IMR-90 (cell line): ENCODE measurements around the genes RMDN2 and HNRNPLL.

DNA sequence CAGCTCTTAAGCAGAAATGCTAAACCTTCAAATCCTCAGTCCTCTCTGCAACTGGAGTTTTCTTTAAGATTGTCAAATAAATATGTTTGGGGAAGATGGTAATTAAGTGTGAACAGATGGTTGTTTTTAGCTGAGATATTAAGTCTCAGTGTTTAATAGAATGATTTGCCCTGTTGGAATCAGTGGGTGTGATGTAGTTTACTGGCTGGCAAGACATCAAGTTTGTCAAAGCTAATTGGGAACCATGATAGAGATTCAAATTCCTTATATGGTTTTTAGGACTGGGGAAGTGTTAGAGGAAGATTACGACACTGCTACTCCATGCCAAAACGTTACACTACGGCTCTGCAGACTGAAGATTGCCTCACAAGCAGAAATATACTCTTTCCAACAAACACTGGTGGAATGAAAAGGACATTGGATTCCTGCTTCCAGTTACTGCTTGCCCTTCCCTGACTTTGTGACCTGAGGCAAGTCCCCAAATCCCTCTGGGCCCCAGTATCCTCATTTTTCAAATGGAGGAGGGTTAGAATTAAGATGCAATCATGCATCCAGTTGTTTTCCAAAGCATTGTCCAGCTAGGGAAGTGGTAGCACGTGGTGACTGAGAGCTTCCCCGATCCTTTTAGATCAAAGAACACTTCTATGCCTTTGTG lies 147.6 kb downstream of the CDC42EP3 start:
- RRBS, result no CpG with 5 or more reads among the region's 5 CpGs
CAGE:
- cytosol, long polyA plus RNA, result no peak
- long polyA plus RNA, result no peak
- nucleus, long polyA plus RNA, result no peak

DNA sequence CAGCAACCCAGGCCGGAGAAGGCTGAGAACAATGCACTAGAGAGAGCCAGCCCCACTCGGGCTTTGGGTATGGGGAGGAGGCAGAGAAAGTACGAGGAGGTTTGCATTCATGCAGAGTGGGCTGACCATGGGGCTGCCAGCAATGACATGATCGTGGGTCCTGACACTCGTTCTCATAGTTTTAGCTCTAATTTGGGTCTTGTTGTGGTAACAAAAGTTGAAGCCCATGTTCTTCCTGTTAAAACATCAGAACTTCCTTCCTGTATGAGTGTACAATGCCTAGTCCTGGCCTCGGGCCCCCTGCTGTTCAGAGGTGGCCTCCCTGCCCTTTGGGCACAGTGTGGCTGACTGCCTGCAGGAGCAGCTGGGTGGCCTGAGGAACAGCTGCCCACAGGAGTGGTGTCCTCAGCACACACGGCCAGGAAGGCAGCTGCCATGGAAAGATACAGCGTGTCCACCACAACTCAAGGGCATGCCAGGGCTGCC lies 22.9 kb downstream of the CDC42EP3 start:
- RRBS, result no CpG with 5 or more reads among the region's 8 CpGs
CAGE:
- cytosol, long polyA plus RNA, result no peak
- long polyA plus RNA, result no peak
- nucleus, long polyA plus RNA, result no peak

DNA sequence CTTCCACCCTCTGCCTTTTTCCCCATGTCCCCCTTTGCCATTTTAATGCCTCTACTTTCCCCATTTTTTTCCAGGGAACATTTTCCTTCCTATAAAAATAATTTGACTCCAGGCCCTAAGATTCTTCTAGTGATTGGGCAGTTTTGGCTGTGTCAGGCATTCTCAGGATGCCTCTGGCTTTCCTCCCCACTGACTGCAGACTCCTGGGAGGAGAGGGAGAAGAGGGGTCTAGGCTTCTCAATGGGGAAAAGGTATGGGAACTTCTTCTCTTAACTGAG lies 126.5 kb upstream of the RMDN2 start:
CAGE:
- cytosol, long polyA plus RNA, result no peak
- long polyA plus RNA, result no peak
- nucleus, long polyA plus RNA, result no peak

DNA sequence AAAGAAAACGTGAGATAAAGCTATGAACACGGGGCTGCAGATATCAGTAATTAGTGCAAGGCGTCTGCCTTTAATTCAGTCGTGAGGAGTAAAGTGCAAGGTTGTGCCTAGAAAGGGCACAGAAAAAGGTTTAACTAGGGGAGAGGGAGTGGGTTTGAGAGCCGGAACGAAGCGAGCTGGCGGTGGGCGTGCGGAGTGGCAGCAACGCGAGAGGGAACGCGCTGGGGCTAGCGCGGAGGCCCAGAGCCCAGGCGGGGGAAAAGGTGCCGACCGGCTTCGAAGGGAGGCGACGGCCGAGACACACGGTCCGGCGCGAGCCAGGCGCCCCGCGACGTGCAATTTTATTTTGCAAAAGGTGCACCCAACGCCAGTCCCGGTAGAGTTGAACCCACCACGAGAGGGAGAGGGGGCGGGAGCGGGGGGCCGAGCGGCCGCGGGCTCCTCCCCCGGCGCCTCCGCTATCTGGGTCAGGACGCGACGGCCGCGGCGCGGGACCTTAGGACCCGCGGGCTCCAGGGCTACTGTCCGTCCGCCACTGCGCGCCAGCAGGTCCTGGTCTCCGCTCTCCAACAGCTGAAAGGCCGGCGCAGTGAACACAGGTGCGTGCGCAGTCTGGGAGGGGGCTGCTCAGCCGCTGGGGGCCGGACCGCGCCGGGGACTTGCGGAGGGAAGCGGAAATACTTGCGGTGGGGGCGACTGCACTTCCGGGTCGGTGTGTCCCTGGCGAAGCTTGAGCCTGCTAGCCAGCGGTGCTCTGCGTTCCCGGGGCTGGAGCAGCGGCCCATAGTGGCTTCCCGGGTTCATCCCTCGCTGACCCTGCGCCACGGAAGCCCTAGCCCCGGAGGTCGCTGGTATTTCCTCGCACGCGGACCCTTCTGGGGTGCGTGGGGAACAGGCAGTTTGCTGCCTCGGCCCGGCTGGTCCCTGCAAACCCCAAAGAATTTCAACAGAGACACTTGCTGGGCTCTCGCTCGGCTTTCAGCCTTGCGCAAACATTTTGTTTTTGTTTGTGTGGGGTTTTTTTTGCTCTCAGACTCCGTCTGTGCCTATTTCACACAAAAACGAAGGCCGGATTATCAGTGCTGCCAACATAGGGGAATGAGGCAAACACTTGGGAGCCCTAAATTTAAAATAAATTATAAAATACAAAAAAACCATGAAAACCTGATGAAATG lies at the start of gene RMDN2:
Gene RMDN2, plus strand, starts transcription at position 461 of the 1,175 bp plus-strand sequence.
- RRBS, result 2% methylated on average over 57 of the region's 95 CpGs
CAGE:
- cytosol, long polyA plus RNA, result start-site peak on the plus strand centred at position 482 of the sequence, 93 bp wide, 146 and 145 reads in 2 replicates
- long polyA plus RNA, result start-site peak on the plus strand centred at position 480 of the sequence, 89 bp wide, 127 and 114 reads in 2 replicates
- nucleus, long polyA plus RNA, result start-site peak on the plus strand centred at position 491 of the sequence, 62 bp wide, 83 and 347 reads in 2 replicates

DNA sequence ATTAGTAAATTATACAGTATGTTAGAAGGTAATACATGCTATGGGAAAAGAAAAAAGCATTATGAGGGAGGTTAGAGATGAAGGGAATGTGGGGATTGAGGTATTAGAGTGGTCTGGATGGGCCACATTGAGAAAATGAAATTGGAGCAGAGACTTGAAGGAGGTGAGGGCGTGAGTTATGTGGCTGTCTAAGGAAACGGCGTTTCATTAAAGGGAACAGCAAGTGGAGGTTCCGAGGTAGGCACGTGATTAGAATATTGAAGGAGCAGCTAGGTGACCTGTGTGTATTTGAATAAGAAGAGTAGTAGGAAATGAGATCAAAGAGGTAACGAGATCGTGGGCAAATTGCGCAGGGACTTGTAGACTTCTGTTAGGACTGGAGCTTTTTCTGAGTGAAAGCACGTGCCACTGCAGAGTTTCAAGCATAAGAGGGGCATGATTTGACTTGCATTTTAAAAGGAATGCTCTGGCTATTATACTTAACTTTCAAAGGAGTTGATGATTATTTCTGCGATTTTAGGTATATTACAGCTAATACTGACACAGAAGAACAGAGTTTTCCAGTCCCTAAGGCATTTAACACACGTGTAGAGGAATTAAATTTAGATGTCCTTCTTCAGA lies 48.5 kb downstream of the RMDN2 start:
- RRBS, result no CpG with 5 or more reads among the region's 11 CpGs
CAGE:
- cytosol, long polyA plus RNA, result no peak
- long polyA plus RNA, result no peak
- nucleus, long polyA plus RNA, result no peak

GRCh38 chr2:38066472-38066788 lies 9.5 kb downstream of the CYP1B1 start:
- RRBS, result no CpG with 5 or more reads among the region's 4 CpGs
CAGE:
- cytosol, long polyA plus RNA, result no peak
- long polyA plus RNA, result no peak
- nucleus, long polyA plus RNA, result no peak

DNA sequence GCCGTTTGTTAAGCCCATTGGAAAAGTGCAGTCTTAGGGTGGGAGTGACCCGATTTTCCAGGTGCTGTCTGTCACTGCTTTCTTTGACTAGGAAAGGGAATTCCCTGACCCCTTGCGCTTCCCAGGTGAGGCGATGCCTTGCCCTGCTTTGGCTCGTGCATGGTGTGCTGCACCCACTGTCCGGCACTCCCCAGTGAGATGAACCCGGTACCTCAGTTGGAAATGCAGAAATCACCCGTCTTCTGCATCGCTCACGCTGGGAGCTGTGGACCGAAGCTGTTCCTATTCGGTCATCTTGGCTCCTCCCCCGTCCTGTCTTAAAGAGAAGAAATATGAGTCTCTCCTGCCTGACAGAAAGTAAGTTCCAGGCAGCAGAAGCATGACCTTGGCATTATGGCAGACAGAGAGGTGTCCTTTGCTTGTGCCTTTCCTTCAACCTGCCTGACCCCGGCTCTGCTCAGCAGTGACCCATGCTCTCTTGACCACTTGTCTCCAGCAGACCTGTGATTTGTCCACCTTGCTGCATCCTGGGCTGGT lies 62.4 kb upstream of the CYP1B1 start:
- RRBS, result no CpG with 5 or more reads among the region's 14 CpGs
CAGE:
- cytosol, long polyA plus RNA, result no peak
- long polyA plus RNA, result no peak
- nucleus, long polyA plus RNA, result no peak

- RRBS, result no CpG with 5 or more reads among the region's 6 CpGs
CAGE:
- cytosol, long polyA plus RNA, result no peak
- long polyA plus RNA, result no peak
- nucleus, long polyA plus RNA, result no peak
Measured at GRCh38 chr2:38187536-38188252, 111.7 kb upstream of the CYP1B1 start.

GRCh38 chr2:38244995-38245555 lies 132.0 kb downstream of the ATL2 start:
- RRBS, result no CpG with 5 or more reads among the region's 5 CpGs
CAGE:
- cytosol, long polyA plus RNA, result no peak
- long polyA plus RNA, result no peak
- nucleus, long polyA plus RNA, result no peak

DNA sequence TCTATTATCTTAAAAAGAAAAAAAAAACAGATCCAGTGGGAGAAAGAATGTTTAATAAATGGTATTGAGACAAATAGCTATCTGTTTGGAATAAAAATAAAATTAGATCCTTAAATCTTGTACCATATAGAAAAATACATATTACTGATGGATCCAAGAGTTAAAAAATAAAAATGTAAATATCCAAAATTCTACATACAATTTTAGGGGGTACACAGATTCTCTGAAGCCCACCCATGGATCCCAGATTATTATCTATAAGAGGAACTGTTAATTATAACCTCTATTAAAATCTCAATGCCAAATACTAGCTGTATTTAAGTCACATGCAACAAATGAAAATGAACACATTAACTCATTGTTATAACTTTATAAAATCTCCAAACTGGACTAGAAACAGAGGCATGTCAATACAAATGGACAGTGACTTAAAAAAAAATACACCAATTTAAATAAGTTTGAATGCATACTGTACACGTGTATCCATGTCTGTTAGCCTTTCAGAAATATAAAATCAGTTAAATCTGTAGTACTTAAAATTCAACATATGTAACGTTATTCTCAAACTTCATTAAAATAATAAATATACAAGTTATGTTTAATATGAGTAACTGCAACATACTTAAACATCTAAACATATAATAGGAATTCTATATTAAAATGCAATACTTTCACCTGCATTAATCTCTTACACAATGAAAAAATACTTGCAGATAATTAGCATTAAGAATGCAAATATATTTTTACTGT lies 39.4 kb downstream of the HNRNPLL start:
- RRBS, result no CpG with 5 or more reads among the region's 2 CpGs
CAGE:
- cytosol, long polyA plus RNA, result no peak
- long polyA plus RNA, result no peak
- nucleus, long polyA plus RNA, result no peak

- RRBS, result 1% methylated on average over 38 of the region's 68 CpGs
CAGE:
- cytosol, long polyA plus RNA, result no peak
- long polyA plus RNA, result no peak
- nucleus, long polyA plus RNA, result no peak
Measured at GRCh38 chr2:38602530-38603121, at the start of gene HNRNPLL. Gene HNRNPLL, minus strand, starts transcription at chr2:38602928.

DNA sequence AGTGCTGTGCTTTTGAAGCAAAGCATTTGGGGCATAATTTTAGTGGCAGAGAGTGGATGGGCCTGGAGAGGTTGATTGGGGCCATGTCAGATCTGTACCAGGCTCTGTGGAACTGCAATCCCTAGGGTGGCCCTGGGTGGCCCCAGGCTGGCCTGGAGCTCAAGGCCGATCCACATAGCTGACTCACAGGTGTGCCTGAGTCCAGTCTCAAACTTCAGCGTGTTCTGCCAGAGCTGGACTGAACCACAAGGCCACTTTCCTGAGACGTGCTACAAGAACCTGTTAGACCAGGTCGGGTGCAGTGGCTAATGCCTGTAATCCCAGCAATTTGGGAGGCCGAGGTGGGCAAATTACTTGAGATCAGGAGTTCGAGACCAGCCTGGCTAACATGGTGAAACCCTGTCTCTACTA lies 27.0 kb downstream of the GALM start:
- RRBS, result no CpG with 5 or more reads among the region's 6 CpGs
CAGE:
- cytosol, long polyA plus RNA, result no peak
- long polyA plus RNA, result no peak
- nucleus, long polyA plus RNA, result no peak

DNA sequence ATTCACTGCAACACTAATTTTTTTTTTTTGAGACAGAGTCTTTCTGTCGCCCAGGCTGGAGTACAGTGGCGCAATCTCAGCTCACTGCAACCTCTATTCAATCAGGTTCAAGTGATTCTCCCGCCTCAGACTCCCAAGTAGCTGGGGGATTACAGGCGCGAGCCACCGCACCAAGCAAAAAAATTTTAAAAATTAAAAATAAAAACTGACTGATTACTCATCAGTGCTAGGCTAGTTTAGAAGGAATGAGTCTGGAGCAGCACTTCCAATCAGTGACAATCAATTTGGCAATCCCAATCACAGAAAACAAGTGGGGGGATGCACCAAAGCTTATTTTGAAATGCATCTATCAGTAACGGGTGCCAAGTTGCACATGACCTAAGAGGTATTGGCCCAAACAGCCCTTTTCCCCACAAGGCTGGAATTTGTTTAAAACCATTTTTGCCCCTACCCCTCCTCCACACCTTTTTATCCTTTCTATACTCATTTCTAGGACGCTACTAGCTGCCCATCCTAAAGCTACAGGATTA lies 8.1 kb downstream of the SRSF7 start:
- RRBS, result no CpG with 5 or more reads among the region's 8 CpGs
CAGE:
- cytosol, long polyA plus RNA, result no peak
- long polyA plus RNA, result no peak
- nucleus, long polyA plus RNA, result no peak

- RRBS, result no CpG with 5 or more reads among the region's 9 CpGs
CAGE:
- cytosol, long polyA plus RNA, result start-site peak on the minus strand at chr2:38745045-38745185, 245 and 181 reads in 2 replicates
- long polyA plus RNA, result start-site peak on the plus strand at chr2:38745114-38745186, 14 and 24 reads in 2 replicates
- nucleus, long polyA plus RNA, result no peak
Measured at GRCh38 chr2:38744068-38745503, 6.6 kb downstream of the SRSF7 start.

DNA sequence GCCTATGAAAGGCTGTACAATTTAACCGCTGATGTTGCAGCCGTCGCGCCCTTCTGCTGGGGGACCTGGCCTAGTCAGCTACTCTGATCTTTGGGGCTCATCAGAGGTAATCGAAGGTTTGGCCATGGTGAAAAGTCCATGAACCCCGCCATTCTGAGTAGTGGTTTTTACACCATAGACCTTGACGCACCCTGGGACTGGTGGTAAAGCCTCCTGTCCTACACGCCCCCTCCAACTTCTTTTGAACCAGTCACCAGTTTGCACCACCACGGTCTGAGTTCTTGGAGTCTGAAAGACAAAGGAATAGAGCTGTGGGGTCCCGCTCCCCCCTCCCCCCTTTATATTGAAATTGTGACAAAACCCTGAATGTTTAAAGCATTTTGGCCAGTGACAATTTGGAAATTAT lies 555 bp upstream of the SRSF7 start:
- RRBS, result no CpG with 5 or more reads among the region's 10 CpGs
CAGE:
- cytosol, long polyA plus RNA, result no peak
- long polyA plus RNA, result no peak
- nucleus, long polyA plus RNA, result no peak

GRCh38 chr2:39052529-39052865 lies 68.4 kb downstream of the SOS1 start:
- RRBS, result no CpG with 5 or more reads among the region's 2 CpGs
CAGE:
- cytosol, long polyA plus RNA, result no peak
- long polyA plus RNA, result no peak
- nucleus, long polyA plus RNA, result no peak

- RRBS, result no CpG with 5 or more reads among the region's 2 CpGs
CAGE:
- cytosol, long polyA plus RNA, result no peak
- long polyA plus RNA, result no peak
- nucleus, long polyA plus RNA, result no peak
Measured at GRCh38 chr2:39464773-39465409, 27.8 kb upstream of the MAP4K3 start.

- RRBS, result no CpG with 5 or more reads among the region's 2 CpGs
CAGE:
- cytosol, long polyA plus RNA, result no peak
- long polyA plus RNA, result no peak
- nucleus, long polyA plus RNA, result no peak
Measured at GRCh38 chr2:39530241-39530952, 93.3 kb upstream of the MAP4K3 start.

DNA sequence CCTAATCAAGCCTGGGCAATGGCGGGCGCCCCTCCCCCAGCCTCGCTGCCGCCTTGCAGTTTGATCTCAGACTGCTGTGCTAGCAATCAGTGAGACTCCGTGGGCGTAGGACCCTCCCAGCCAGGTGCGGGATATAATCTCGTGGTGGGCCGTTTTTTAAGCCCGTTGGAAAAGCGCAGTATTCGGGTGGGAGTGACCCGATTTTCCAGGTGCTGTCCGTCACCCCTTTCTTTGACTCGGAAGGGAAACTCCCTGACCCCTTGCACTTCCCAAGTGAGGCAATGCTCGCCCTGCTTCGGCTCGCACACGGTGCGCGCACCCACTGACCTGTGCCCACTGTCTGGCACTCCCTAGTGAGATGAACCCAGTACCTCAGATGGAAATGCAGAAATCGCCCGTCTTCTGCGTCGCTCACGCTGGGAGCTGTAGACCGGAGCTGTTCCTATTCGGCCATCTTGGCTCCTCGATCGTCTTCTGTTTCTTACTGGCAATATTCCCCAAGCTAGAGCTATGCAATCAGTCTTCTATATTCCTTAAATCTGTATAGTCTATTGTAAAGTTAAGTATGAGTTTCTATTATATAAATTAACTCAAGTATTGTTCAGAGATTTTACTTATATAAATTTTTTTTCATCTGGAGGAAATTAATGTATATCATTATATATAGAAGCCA lies 213.6 kb downstream of the SLC8A1 start:
- RRBS, result no CpG with 5 or more reads among the region's 30 CpGs
CAGE:
- cytosol, long polyA plus RNA, result no peak
- long polyA plus RNA, result no peak
- nucleus, long polyA plus RNA, result no peak

DNA sequence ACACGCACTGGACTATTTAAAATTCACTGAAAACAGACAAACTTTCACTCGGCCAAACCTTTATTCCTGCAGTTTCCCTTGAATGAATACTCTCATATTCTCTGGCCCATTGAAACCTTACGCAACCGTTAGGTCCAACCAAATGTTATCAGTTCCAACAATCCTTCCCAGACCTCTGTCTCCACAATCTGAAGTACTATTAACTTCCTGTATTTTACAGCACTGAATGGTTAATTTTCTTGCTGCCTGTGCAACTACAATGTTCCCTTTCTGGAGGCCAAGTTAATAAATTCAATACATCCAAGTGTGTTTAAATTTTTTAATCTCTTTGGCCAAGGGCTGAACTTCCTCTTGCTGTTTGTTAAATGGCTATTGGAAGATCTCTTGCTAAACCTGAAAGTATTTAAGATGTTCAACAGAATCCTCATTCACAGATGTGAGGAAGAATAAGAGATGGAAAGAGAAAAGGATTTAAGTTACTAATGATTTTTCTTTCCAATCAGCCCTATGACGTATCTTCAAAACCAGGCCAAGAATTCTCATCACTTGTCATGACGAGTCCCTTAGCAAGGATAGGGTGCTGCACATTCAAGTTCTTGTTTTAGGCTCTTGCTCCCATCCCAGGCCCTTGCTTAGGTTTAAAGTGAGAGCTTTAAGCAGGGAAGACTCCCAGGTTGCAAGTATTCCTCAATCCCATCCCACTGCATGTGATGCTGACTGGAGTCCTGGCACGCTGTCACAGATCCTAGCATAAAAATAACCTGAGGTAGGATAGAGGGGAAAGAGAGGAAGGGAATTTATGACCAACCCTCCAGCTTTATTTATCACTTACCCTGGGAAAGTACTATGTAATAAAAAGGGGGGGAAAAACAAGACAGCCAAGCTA lies 122.5 kb downstream of the SLC8A1 start:
- RRBS, result no CpG with 5 or more reads among the region's 7 CpGs
CAGE:
- cytosol, long polyA plus RNA, result no peak
- long polyA plus RNA, result no peak
- nucleus, long polyA plus RNA, result no peak